Measurements from ENCODE around the genes SGK1 and ALDH8A1.

GRCh38 chr6:133939702-133940221 lies 13.3 kb upstream of the TBPL1 start:
- PRO-cap, 2 experiments, result no peak in any of the 2 experiments

GRCh38 chr6:133951688-133952798 lies 981 bp upstream of the TBPL1 start:
- PRO-cap, 2 experiments, result peak in 2 of 2 experiments; most common plus-strand start chr6:133952468 (in 2); most common minus-strand start chr6:133951851 (in 2)

- PRO-cap, 2 experiments, result peak in 1 of 2 experiments; most common minus-strand start chr6:133954243 (in 1)
Measured at GRCh38 chr6:133953540-133954819, 956 bp downstream of the TBPL1 start.

GRCh38 chr6:134113980-134114486 lies 61.6 kb upstream of the SLC2A12 start:
- PRO-cap, 2 experiments, result no peak in any of the 2 experiments

GRCh38 chr6:134168472-134169419 lies 116.3 kb upstream of the SLC2A12 start:
- PRO-cap, 2 experiments, result no peak in any of the 2 experiments

GRCh38 chr6:134169513-134170674 lies 117.5 kb upstream of the SLC2A12 start:
- PRO-cap, 2 experiments, result no peak in any of the 2 experiments

- PRO-cap, 2 experiments, result no peak in any of the 2 experiments
Measured at GRCh38 chr6:134173702-134174191, 121.3 kb upstream of the SLC2A12 start.

DNA sequence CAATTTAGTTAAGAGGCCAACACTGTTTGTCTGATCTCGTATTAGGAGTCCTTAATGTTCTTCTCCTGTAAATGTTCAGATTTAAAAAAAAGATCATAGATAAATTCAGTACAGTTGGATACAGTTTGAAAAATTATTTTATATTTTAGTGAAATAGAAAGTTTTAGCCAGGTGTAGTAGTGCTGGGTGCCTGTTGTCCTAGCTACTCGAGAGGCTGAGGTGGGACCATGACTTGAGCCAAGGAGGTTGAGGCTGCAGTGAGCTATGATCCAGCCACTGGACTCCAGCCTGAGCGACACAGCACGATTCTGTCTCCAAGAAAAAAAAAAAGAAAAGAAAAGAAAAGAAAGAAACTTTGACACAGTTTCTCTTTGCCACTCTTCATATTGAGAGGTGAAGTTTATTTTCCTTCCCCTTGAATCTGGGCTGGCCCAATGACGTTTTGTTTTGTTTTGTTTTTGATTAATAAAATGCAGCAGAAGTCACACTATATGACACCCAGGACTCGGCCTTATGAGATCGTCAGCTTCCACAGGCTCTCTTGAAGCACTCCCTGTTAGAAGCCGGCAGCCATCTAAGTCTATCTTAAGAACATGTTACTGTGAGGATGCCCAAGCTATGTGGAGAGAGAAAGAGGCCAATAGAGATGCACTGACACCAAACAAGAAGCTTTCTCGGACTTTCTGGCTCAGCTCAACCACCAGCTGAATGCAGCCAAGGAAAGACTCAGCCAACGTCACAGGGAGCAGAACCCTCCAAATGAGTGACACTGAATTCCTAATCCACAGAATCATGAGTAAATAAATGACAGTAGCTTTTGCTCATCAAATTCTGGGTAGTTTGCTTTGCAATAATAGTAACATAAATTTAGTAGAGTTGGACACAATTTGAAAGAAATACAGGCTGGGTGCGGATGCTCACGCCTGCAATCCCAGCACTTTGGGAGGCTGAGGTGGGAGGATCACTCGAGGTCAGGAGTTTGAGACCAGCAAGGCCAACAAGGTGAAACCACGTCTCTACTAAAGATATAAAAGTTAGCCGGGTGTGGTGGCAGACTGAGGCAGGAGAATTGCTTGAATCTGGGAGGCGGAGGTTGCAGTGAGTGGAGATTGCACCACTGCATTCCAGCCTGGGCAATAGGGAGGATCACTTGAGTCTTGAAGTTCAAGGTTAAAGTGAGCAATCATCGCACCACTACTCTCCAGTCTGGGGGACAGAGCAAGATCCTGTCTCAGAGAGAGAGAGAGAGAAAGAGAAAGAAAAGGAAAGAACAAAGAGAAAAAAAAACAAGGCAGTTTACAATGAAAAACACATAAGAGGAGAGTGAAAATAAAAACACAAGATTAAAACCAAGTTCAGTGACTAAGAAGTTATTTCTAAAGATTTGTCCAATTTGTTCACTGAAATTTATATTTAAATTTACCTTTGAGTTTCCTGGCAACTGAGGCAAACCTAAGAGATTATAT lies 13.9 kb downstream of the SGK1 start:
- PRO-cap, 2 experiments, result no peak in any of the 2 experiments

- PRO-cap, 2 experiments, result peak in 1 of 2 experiments; most common plus-strand start chr6:134318001 (in 1); most common minus-strand start chr6:134317687 (in 1)
Measured at GRCh38 chr6:134317345-134318276, at the start of gene SGK1. SGK1 (minus strand) TSS chr6:134318112.

GRCh38 chr6:134420554-134421409 lies 102.9 kb upstream of the SGK1 start:
- PRO-cap, 2 experiments, result no peak in any of the 2 experiments

GRCh38 chr6:134422536-134423364 lies 104.8 kb upstream of the SGK1 start:
- PRO-cap, 2 experiments, result peak in 1 of 2 experiments; most common plus-strand start chr6:134423181 (in 1)

GRCh38 chr6:134458813-134459270 lies 140.9 kb upstream of the SGK1 start:
- PRO-cap, 2 experiments, result no peak in any of the 2 experiments

DNA sequence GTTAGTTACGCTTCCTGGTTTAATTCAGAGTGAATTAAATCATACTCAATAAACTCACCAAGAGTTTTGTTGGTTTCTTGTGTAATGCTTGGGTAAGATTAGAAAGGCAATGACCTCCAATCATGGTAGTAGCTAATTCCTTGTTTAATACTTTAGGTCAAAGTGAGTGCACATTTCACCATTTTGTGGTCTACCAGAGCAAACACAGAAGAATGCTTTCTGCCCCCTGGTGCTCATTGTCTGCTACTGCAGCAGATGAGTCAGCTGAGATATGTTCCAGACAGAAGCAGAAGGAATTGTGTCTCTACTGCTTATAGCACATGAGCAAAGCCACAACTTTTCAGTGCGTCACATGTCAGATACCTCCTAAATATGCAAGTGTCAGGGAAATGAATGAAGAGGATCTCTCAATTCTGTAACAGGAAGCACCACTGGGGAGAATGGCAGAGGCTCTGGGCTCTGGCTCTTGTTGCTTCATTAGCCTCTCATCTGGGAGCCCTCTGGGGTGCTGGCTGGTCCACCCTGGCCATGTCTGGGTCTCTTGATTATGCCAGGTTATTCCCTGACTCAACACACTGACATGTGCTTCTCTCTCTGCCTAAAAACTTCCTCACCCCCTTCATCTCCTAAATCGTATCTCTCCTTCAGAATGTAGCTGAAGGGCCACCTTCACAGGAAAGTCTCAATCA lies 308.9 kb downstream of the ALDH8A1 start:
- PRO-cap, 2 experiments, result peak in 1 of 2 experiments; most common plus-strand start position 437 of the sequence (in 1)

GRCh38 chr6:134740390-134741077 lies 209.4 kb downstream of the ALDH8A1 start:
- PRO-cap, 2 experiments, result no peak in any of the 2 experiments

DNA sequence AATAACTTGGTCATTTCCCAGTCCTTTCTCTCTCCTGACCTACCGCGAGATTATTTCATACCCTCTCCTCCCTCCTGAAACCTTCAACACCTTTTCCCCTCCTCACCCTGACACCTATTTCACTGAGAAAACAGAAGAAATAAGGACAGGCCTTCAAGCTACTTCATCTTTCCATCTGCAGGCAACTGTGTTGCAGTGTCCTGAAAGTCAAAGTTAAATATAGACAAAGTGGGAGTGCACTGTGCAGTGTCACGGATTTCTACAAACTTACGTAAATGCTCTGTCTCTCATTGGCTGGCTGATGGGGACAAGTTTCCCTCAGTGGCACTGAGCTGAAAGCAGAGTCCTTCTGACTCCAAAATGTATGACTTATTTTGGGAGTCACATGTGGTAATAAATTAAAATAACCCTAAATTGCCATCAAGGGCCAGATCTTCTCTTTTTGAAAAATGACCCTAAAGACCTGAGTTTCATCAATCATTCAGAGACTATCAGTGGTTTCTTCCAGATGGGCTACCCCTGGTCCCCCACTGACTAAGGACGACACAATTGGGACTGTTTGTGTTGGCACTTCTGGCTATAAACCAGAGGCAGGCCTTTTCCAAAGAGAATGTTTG lies 21.7 kb downstream of the ALDH8A1 start:
- PRO-cap, 2 experiments, result no peak in any of the 2 experiments

DNA sequence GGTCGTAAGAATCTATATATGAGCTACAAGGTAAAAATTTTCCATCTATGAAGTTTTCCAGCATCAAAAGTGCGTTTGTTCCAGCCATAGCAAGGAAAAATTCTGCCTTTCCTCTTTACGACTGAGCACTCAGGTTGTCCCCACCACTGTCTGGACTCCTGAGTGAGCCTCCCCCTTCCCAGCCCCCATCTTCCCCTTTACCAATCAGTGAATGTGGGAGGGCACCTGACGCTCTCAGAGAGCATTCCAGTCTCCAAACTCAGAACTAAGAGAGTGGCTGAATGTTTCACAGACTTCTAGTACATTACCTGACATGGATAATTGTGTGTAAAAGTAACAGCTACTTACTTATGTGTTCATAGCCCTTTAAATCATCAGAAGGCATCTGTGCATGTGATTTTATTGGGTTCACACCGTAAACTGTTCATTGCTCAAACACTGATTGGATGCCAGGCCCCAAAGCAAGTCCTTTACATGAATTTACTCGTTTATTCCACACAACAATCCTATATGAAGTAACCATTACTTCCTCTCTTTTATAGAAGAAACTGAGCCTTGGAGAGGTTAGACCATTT lies at the start of gene ALDH8A1:
ALDH8A1 (minus strand) TSS at position 136 of the 575 bp plus-strand sequence.
- PRO-cap, 2 experiments, result peak in 1 of 2 experiments; most common plus-strand start position 434 of the sequence (in 1); most common minus-strand start position 148 of the sequence (in 1)

GRCh38 chr6:135021931-135022892 lies 32.4 kb downstream of the HBS1L start:
- PRO-cap, 2 experiments, result no peak in any of the 2 experiments

GRCh38 chr6:135254272-135254980 lies 73.3 kb downstream of the MYB start:
- PRO-cap, 2 experiments, result no peak in any of the 2 experiments

GRCh38 chr6:135398659-135399356 lies 98.7 kb downstream of the AHI1 start:
- PRO-cap, 2 experiments, result no peak in any of the 2 experiments

GRCh38 chr6:136038953-136039502 lies 187.5 kb downstream of the PDE7B start:
- PRO-cap, 2 experiments, result no peak in any of the 2 experiments